ENCODE measurements around the genes MAGEC1, MAGEC2, SPANXN4, ENSG00000287585, MAGEA9B and EOLA2.

- PRO-cap = no peak
Measured at GRCh38 chrX:140505161-140506220, 622 bp upstream of the SOX3 start.

DNA sequence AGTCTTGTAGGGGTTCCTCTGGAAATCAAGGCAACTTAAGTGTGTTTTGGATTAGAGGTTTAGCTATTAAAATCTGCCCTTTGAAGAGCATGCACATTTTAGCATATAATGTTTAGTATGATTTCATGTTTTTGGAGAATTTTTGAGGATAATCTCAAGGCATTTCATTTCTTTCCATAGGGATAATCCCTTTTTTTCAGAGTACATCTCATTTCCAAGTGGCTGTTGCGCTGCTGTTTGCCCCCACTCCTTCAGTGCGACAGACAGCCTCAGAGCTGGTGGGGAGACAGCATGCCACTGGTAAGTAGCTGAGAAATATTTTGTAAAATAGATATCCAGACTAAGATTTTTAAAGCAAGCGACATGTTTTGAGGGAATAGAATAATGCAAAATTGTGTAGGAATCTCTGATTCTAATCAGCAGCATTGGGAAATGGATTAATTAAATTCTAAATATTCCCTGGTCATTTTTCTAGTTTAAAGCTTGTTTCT is 204.7 kb upstream of the SOX3 start:
- PRO-cap = unidirectional peak, plus-strand start at position 254 of the sequence

- PRO-cap = no peak
Measured at GRCh38 chrX:141002133-141002486, 284 bp upstream of the SPANXB1 start.

GRCh38 chrX:141903488-141904117 is at the start of gene MAGEC1:
Gene MAGEC1 (plus strand): TSS chrX:141903894.
- PRO-cap = no peak

GRCh38 chrX:142205120-142205458 is at the start of gene MAGEC2:
Gene MAGEC2 (minus strand): TSS chrX:142205290.
- PRO-cap = no peak

- PRO-cap = no peak
Measured at GRCh38 chrX:143025834-143026056, at the start of gene SPANXN4. Gene SPANXN4 (plus strand): TSS chrX:143025928.

- PRO-cap = no peak
Measured at GRCh38 chrX:147885018-147885443, 26.7 kb upstream of the FMR1 start.

- PRO-cap = no peak
Measured at GRCh38 chrX:147932237-147932743, 20.6 kb downstream of the FMR1 start.

GRCh38 chrX:147935122-147935548 is 23.4 kb downstream of the FMR1 start:
- PRO-cap = no peak

GRCh38 chrX:147949222-147950255 is 31.6 kb upstream of the FMR1NB start:
- PRO-cap = no peak

- PRO-cap = no peak
Measured at GRCh38 chrX:148577283-148577684, 76.9 kb downstream of the AFF2 start.

DNA sequence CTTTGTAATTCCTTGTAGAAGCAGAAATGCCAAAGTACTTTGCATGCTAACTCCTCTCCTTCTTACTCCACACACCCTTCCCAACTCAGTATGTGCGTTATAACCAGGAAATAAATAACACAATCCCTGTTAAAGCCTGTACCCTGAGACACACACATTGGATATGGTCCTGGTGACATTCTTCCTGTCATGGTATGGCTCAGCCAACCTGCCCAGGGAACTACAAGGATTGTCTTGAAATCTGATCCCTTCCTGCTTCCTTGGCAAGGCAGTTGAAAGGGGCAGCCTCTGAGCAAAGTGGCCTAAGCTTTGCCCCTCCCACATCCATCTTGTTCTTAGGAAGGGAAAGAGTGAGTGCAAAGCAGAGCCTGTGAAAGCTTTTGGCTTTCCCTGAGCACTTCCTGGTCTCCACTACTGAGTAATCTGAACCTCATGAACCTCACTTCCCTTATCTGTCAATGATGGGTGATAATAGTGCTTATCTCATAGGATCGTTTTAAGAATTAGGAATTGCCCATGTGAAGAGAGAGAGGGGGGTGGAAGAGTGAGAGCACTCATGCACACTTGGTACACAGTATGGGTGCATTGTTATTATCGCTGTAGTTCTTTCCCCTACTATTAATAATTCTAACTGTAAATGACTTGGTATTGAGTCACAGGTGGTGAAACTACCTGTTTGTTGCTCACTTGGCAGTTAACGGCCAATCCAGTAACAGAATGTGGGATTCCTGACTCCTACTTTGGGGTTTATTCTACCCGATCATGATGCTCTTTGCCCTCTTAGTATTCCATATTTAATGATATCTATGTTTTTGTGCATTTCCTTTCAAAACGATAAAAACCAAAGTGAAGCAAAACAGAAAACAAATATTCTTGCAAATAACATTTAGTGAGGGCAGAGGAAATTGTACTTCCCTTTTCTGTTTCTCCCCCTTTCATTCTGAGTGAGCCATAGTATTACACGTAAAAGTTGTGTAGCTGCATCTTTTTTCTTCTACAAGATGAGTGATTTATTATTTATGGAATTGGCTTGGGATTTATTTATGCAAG is 109.5 kb downstream of the AFF2 start:
- PRO-cap = no peak

- PRO-cap = no peak
Measured at GRCh38 chrX:149415434-149415939, at the start of gene ENSG00000287585. Gene ENSG00000287585 (minus strand): TSS chrX:149415506.

DNA sequence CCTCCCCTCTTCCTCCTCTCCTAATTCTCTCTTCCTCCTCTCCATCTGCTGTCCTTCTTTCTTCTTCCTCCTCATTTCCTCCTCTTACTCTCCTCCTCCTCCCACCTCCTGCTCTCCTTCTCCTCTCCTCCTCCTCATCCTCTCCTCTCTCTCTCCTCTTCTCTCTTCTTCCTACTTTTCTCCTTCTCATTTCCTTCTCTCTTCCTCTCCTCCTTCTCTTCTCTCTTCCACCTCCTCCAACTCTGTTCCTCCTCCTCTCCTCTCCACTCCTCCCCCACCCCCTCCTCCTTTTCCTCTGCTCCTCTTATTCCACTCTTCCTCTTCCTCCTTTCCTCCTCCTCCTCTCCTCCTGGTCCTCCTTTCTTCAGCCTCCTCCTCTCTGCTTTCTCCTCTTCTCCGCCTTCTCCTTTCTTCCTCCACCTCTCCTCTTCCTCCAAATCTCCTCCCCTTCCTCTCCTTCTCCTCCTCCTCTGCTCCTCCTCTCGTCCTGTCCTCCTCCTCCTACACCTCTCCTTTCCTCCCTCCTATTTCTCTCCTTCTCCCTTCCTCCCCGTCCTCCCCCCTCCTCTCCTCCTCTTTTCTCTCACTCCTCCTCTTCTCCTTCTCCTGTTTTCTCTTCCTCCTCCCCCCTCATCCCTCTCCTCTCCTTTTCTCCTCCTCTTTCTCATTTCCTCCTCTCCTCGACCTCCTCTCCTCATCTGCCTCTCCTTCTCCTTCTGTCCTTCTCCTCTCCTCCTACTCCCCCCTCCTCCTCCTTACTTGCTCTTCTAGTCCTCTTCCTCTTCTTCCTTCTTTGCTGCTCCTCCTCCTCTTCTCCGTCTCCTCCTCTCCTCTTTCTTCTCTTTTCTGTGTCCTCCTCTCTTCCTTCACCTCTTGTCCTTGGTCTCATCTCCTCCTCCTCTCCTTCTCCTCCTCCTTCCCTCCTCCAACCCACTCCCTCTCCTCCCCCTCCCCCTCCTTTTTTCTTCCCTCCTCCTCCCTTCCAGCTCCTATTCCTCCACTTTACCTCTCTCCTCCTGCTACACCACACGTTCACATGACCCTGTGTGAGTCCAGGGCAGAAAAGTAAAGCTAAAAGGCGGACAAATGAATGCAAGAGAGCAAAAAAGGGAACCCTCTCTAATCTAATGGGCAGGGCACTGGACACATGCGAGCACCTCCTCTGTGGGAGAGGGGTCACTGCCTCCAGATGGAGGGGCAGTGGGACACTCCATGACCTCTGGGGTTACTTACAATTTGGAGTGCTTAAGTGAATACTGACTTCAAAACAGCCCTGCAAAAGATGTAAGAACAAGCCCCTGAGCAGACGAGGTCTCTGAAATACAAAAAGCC is 5.4 kb upstream of the EOLA1 start:
- PRO-cap = no peak

DNA sequence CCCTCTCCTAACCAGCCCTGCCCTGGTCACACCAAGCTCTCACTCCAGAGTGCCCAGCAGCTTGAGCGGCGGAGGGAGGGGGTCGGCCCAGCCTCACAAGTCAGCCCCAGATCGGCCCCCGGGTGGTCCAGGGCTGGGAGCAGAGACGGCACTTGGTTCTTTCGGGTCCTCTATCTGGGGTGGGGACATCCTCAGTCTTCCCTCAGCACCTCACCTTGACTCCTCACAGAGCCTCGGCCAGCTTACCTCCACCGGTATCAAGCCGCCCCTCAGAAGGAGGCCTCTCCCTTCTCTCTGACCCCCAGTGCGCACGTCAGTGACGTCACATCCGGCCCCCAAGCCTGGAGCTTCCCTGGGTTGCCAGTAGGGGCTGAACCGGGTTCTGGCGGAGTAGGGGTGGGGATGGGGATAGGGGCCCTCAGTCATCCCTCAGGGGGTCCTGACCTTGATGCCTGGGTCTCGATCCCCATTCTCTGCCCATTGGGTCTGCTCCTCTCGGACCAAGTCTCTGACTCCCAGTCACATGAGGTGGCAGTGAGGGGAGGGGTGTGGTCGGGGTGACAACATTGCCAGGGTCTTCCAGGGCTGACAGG is at the start of gene MAGEA9B:
TSS of gene MAGEA9B (minus strand) at position 312 of the 593 bp plus-strand sequence.
- PRO-cap = no peak

DNA sequence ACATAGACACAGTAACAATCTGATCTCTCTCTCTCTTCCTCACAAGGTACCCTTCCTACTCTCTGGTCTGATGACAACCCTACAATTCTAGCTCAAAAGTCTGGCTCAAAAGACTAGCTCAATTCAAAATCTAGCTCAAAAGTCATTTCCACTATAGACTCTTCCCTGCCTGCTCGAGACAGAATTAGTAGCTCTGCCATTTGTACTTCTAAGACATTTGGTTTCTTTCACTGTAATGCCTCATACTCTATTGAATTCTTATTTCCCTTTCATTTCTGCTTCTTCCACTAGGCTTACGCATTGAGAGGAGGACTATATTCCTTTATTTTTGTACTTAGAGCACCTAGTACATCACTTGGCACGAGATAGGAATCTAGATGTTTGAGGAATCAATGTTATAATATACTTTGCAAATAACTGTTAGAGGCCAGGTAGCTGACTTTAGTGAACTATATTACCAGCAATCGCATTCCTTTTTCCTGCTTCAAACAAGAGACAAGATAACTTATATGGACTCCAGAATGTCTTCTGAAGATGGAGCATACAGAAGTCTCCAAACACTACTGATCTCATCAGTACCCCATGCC is 4.0 kb downstream of the TMEM185A start:
- PRO-cap = no peak

GRCh38 chrX:149938170-149939346 is at the start of gene EOLA2:
Gene EOLA2 (minus strand): TSS chrX:149938491.
- PRO-cap = bidirectional peak, plus-strand start at chrX:149938652, minus-strand start at chrX:149938474; bidirectional peak, plus-strand start at chrX:149939041, minus-strand start at chrX:149938831

GRCh38 chrX:150204879-150205433 is 158.2 kb upstream of the MAMLD1 start:
- PRO-cap = no peak

GRCh38 chrX:150517396-150517857 is 51.0 kb upstream of the MTM1 start:
- PRO-cap = no peak

DNA sequence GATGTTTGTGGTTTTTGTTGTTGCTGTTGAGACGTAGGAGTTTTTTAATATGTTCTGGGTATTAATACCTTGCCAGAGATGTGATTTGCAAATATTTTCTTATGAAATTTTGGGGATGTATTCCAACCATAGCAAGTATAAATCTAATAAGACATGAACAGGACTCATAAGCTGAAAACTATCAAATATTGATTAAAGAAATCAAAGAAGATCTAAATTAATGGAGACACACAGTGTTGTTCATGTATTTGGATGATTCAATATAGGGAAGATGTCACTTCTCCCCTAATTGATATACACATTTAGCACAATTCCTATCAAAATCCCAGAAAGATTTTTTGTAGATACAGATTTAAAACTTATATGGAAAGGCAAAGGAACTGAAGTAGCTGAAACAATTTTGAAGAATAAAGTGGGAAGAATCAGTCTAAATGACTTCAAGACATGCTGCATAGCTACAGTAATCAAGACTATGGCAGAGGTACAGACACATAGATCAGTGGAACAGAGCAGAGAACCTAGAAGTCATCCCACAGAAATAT is 13.3 kb downstream of the MTMR1 start:
- PRO-cap = no peak

Measured in duodenum (tissue), 1 donor.